Measurements from ENCODE around the genes COA8 and ASPG.

GRCh38 chr14:103562512-103563498 is at the start of gene COA8:
Gene COA8, plus strand, starts transcription at chr14:103562960.
- PRO-cap, 4 experiments: peak in 4 of 4 experiments; most common plus-strand start chr14:103562971 (in 3); most common minus-strand start chr14:103562646 (in 3)
- RAMPAGE, long total RNA, 2 experiments: start-site peak on the plus strand in 2 of 2 experiments, at chr14:103562966-103563223 at its widest, 49 to 741 reads per replicate; start-site peak on the minus strand in 2 of 2 experiments, at chr14:103562634-103562660 at its widest, 1,603 to 2,175 reads per replicate

- PRO-cap, 4 experiments: peak in 4 of 4 experiments; most common plus-strand start chr14:103628332 (in 3); most common minus-strand start chr14:103628331 (in 1)
- RAMPAGE, long total RNA, 2 experiments: no peak in any of the 2 experiments
These were observed 925 bp upstream of the KLC1 start for GRCh38 chr14:103627980-103628591.

- PRO-cap, 4 experiments: no peak in any of the 4 experiments
- RAMPAGE, long total RNA, 2 experiments: no peak in any of the 2 experiments
These were observed 38.0 kb downstream of the XRCC3 start for GRCh38 chr14:103677278-103677563.

DNA sequence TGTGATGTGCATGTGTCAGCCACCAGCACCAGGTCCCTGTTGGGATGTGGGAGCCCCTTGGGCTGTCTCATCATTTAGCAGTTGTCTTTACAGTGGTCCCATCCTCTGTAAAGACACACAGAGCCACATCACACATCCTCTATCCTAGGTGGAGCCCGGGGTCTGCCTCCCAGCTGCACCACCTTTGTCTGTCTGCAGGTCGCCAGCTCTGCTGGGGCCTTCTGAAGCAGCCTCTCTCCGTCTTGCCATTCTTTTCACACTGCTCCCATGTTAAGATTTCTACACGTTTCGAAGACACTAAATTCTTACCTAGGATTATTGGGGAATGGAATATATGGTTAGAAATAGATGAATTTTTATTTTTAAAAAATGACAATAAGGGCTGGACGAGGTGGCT is 31.7 kb downstream of the XRCC3 start:
- PRO-cap, 4 experiments: no peak in any of the 4 experiments
- RAMPAGE, long total RNA, 2 experiments: no peak in any of the 2 experiments

- PRO-cap, 4 experiments: no peak in any of the 4 experiments
- RAMPAGE, long total RNA, 2 experiments: no peak in any of the 2 experiments
These were observed 21.6 kb downstream of the XRCC3 start for GRCh38 chr14:103693522-103694087.

DNA sequence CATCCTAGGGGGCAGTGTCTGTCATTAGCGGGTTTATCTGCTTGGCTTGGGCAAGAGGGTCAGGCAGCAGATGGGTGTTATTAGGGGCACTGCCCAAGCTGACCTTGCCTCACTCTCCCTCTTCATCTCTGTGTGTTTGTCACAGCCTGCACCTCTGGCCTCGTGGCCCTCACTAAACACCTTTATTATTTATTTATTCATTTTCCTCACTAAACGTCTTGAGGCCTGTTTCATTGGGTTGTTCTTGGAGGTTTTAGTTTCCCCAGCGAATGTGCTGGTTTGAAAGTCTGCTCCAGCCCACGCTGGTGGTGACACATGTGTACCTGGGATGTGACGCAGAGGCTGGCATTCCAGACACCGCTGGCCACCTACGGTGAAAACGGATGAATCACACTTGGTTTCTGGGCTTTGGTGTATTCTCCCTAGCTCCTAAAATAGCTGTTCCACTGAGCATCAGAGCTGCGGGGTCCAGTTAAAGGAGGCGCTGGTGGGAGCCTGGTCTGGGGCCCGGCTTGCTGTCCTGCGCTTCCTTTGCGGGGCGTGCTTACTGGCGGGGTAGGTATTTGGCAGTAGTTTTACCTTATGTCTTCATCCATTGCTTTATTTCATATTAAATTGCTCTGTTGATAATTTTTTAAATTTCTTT is 6.1 kb downstream of the ZFYVE21 start:
- PRO-cap, 4 experiments: no peak in any of the 4 experiments
- RAMPAGE, long total RNA, 2 experiments: no peak in any of the 2 experiments

DNA sequence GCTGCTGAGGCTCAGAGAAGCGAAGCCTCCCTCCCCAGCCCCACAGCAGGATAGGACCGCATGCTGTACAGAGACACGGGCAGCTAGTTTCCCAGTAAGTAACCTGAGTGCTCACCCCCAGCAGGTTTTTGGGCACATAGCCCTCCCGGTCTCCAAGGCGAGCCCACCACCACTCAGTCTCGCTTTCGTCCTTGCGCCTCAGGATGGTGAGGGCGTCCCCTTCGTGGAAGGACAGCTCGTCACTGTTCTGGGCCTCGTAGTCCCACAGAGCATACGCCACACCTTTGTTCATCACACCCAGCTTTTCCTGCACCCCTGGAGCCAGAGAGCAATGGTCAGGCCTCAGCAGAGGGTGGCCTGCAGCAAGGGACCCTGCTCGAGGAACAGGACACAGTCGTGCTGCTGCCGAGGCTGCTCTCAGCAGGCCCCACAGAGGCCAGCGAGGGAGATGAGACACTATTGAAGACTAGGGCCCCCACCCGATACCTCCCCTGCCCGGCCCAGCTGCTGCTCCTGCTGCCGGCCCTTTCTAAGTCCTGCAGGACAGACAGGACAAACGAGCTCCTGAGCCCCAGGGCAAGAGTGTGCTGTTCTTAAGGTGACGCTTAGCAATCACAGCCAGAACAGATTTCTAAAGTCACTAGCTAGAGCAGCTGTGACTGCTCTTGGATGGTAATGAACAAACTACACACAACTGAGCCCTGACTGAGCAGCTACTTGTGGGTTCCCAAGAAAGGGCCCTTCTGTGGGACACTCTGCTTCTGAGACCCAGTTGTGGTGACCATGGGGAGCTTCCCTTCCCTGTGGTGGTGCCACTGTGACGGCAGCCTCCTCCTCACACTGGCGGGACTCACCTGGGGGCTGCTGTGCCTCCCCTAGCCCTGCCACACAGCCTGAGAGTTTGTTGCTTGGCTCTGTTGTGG is 20.5 kb downstream of the ZFYVE21 start:
- PRO-cap, 4 experiments: no peak in any of the 4 experiments
- RAMPAGE, long total RNA, 2 experiments: start-site peak on the minus strand in 1 of 2 experiments, centred at position 233 of the sequence, 5 reads per replicate

- PRO-cap, 4 experiments: peak in 1 of 4 experiments; most common minus-strand start chr14:103742768 (in 1)
- RAMPAGE, long total RNA, 2 experiments: start-site peak on the minus strand in 1 of 2 experiments, at chr14:103742663-103742819 at its widest, 9 reads per replicate
These were observed 27.0 kb downstream of the ZFYVE21 start for GRCh38 chr14:103742608-103743084.

GRCh38 chr14:103846630-103847428 is 546 bp downstream of the PPP1R13B start:
- PRO-cap, 4 experiments: peak in 3 of 4 experiments; most common plus-strand start chr14:103847306 (in 2); most common minus-strand start chr14:103847009 (in 1)
- RAMPAGE, long total RNA, 2 experiments: start-site peak on the minus strand in 2 of 2 experiments, at chr14:103846612-103847392 at its widest, 5 to 7 reads per replicate

- PRO-cap, 4 experiments: no peak in any of the 4 experiments
- RAMPAGE, long total RNA, 2 experiments: no peak in any of the 2 experiments
These were observed 31.9 kb upstream of the PPP1R13B start for GRCh38 chr14:103879241-103879618.

GRCh38 chr14:103896990-103897662 is 24.2 kb downstream of the ATP5MJ start:
- PRO-cap, 4 experiments: peak in 2 of 4 experiments; most common plus-strand start chr14:103897403 (in 1); most common minus-strand start chr14:103897126 (in 2)
- RAMPAGE, long total RNA, 2 experiments: no peak in any of the 2 experiments

- PRO-cap, 4 experiments: no peak in any of the 4 experiments
- RAMPAGE, long total RNA, 2 experiments: no peak in any of the 2 experiments
These were observed 8.8 kb upstream of the ASPG start for GRCh38 chr14:104076729-104077135.

- PRO-cap, 4 experiments: peak in 4 of 4 experiments; most common plus-strand start chr14:104085716 (in 3); most common minus-strand start chr14:104085367 (in 4)
- RAMPAGE, long total RNA, 2 experiments: no peak in any of the 2 experiments
These were observed at the start of gene ASPG for GRCh38 chr14:104084989-104086092. Gene ASPG, plus strand, starts transcription at chr14:104085700.

- PRO-cap, 4 experiments: peak in 4 of 4 experiments; most common plus-strand start chr14:104088216 (in 1); most common minus-strand start chr14:104088085 (in 2)
- RAMPAGE, long total RNA, 2 experiments: no peak in any of the 2 experiments
These were observed 2.5 kb downstream of the ASPG start for GRCh38 chr14:104087870-104088601.

- PRO-cap, 4 experiments: no peak in any of the 4 experiments
- RAMPAGE, long total RNA, 2 experiments: no peak in any of the 2 experiments
These were observed 20.5 kb upstream of the KIF26A start for GRCh38 chr14:104117798-104118442.

GRCh38 chr14:104138954-104139498 is 639 bp downstream of the KIF26A start:
- PRO-cap, 4 experiments: no peak in any of the 4 experiments
- RAMPAGE, long total RNA, 2 experiments: no peak in any of the 2 experiments

GRCh38 chr14:104224270-104225044 is 86.1 kb downstream of the KIF26A start:
- PRO-cap, 4 experiments: no peak in any of the 4 experiments
- RAMPAGE, long total RNA, 2 experiments: no peak in any of the 2 experiments

GRCh38 chr14:104229404-104230038 is 91.1 kb downstream of the KIF26A start:
- PRO-cap, 4 experiments: no peak in any of the 4 experiments
- RAMPAGE, long total RNA, 2 experiments: no peak in any of the 2 experiments

DNA sequence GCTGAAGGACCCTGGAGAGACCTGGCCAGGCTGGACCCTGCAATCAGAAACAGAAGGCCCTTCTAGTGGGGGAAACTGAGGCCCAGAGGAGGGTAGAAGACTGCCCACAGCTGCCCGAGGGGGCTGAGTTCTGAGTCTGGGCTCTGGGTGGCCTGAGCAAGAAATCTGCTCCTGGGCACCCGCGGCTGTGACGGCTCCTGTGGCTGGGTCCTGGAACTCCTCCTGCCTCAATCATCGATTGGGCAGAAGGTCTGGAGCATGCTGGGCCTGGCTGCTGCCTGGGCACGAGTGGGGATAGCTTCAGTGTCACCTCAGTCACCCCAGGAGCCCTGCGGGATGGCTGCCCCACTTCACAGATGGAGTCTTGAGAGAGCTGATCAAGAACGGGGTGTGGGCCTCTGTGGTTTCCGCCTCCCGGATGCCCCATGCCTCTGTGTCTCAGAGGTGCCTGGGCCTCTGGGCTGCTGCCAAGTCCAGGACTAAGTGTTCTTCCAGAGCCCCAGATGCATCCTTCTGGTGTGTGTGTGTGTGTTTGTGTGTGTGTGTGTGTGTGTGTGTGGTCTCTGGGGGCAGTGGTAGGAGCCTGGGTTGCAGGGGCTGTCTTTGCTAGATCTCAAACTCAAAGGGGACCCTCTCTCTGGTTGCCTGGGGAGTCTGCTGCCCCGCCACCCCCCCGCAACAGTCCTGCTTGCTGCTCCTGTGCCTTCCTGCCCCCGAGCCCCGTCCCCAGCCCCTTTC is 185.6 kb upstream of the C14orf180 start:
- PRO-cap, 4 experiments: no peak in any of the 4 experiments
- RAMPAGE, long total RNA, 2 experiments: no peak in any of the 2 experiments

DNA sequence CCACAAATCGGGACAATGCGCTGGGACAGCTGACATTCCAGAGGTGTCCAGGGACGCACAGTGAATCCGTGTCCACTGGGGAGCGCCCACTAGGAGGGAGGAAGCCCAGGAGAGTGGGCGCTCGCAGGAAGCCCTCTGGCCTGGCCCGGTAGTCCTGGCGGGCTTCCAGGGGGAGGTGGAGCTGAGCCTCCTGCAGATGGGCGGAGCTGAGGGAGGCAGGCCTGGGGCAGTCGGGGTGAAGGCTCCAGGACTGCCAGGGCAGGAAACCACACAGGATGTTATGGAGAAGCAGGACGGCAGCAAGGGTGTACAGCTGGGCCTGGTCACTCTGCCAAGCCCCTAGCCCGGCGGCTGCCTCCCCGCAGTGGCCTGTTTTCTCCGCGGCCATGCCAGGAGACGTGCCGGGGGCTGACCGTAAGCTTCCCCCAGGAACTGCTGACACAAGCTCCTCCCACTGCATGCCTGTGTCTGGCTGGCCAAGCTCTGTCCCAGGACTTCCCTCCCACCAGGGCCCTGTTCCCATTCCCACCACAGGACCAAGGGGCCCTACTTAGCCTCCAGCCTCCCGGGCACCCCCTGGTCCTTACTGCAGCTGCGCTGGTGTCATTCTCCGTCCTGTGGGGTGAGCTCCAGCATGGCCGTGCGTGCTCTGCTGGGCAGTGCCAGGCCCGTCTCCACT is 143.4 kb upstream of the C14orf180 start:
- PRO-cap, 4 experiments: peak in 4 of 4 experiments; most common plus-strand start position 247 of the sequence (in 2)
- RAMPAGE, long total RNA, 2 experiments: no peak in any of the 2 experiments